Cardiac muscle cell (in vitro differentiated cells and primary cell): ENCODE measurements around the genes SIX3 and PRKCE.

DNA sequence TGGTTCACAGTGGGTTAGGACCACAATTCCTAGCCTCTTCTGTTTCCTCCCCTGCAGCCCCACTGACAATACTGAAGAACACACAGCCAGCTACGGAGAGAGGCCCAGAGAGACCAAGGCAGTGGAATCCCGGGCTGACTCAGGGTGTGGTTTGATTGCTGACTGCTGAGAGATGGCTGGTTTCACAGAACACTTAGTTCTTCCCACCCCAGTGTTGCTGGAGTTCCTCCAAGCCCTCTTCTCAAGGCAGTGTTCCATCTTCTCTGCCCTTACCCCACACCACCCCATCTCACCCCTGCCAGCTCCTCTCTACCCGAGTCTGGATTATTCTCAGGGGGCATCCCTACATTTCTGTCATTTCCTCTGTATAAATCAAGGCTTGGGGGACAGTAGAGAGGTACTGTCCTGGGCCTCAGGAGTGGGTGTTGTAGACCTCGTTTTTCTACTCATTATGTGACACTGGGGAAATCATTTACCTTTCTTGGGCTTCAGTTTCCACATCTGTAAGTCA lies 43.4 kb upstream of the ZFP36L2 start:
- RAMPAGE, long total RNA: no peak
- RRBS: no CpG with 5 or more reads among the region's 4 CpGs

- RAMPAGE, long total RNA: no peak
- RRBS: no CpG with 5 or more reads among the region's 4 CpGs
Measured at GRCh38 chr2:43869856-43870516, 31.2 kb downstream of the ABCG8 start.

GRCh38 chr2:43996101-43996738 lies 431 bp upstream of the LRPPRC start:
- RAMPAGE, long total RNA: no peak
- RRBS: no CpG with 5 or more reads among the region's 33 CpGs

DNA sequence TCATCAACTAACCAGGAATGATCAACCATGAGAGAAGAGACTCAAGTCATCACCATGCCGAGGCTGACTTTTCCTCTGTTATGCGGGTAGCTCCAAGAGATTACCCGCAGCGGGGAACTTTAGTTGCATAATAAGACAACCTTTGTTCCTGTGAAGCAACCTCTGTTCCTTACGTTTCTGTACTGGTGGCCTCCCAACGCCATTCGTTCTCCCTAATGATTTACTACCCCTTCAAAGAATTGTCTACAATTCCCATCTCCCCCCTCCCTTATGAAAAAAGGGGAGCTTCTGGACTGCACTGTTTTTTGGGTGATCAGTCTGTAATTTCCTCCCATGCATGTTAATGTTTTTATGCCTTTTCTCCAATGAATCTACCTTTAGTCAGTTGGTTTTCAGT lies 66.1 kb upstream of the LRPPRC start:
- RAMPAGE, long total RNA: no peak
- RRBS: no CpG with 5 or more reads among the region's 7 CpGs

DNA sequence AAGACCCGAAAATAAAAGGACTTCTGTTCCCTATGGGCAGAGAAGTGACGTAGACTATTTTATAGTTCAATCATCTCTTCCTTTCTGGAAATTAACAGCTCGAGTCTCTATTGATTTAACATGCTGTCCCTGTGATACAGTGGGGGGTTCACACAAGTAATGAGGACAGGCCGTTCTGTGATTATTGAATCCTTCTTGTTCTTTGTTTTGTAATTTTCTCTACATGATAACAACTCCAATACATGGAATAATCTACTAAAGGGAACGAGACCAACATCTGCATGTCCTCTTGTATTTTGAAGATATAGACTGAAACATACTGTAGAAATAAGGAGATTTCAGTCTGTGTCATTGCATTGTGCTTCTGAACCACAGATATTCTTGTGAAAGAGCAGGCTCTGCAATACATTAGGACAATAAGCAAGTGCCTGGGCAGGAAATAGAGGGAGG lies 65.8 kb upstream of the PPM1B start:
- RAMPAGE, long total RNA: no peak
- RRBS: no CpG with 5 or more reads among the region's 5 CpGs

DNA sequence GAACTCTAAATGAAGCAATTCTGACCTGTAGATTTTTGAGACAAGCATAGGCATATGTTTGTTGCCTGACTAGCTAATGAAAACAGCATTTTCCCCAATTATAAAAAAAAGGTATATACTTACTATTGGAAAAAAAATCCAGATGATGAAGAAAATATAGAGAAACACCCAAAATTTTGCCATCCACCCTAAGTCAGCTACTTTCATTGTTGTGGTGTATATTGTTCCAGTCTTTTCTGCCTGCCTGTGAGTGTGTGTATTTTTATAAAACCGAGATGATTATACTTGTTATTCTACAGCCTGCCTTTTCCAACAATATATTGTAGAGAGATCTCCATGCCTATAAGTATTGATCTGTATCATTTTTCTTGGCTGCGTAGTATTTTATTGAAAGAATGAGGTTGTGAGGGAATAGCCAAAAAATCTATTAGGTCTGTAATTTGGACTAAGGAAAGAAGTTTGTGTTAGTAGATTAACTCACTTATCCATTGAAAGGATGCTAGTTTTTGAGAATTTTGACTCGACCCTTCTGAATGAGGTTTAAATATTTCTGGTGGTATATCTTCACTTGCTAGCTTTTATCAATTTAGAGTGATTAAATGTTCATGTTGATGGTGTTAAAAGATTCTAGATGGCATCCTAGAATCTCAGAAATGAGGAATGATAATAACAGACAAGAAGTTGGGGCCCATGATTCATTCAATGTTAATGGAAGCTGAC lies 34.9 kb downstream of the PPM1B start:
- RAMPAGE, long total RNA: no peak
- RRBS: no CpG with 5 or more reads among the region's 3 CpGs

- RAMPAGE, long total RNA: no peak
- RRBS: no CpG with 5 or more reads among the region's 4 CpGs
Measured at GRCh38 chr2:44291625-44292011, 16.3 kb downstream of the SLC3A1 start.

- RAMPAGE, long total RNA: no peak
- RRBS: no CpG with 5 or more reads among the region's 13 CpGs
Measured at GRCh38 chr2:44354538-44355060, 6.7 kb downstream of the PREPL start.

DNA sequence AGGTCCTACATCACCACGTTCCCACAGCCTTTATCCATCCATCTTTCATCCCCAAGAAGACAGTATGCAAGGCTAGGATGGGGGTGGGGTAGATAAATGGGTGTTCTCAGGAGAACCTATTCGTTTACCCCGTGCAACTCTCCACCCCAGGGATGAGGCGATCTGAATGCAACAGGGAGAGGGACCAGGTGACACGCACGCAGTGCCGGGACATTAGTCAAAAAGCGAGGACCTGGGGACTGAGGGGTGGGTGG lies 297 bp downstream of the PREPL start:
- RAMPAGE, long total RNA: no peak
- RRBS: no CpG with 5 or more reads among the region's 8 CpGs

GRCh38 chr2:44443445-44443890 lies 81.7 kb downstream of the CAMKMT start:
- RAMPAGE, long total RNA: no peak
- RRBS: no CpG with 5 or more reads among the region's 2 CpGs

- RAMPAGE, long total RNA: no peak
- RRBS: no CpG with 5 or more reads among the region's 2 CpGs
Measured at GRCh38 chr2:44755689-44756126, 185.8 kb upstream of the SIX3 start.

DNA sequence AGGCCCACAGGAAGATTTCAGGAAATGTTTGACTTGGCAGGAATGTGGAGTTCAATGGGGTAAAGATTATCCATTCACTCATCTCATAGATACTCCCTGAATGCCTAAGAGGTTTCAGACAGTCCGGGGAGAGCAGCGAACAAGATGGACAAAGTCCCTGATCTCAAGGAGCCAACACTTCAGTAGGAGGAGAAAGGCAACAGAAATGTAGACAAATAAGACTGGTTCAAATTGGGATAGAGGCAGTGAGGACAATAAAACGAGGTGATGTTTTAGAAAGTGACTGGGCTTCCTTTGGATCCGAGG lies 155.0 kb upstream of the SIX3 start:
- RAMPAGE, long total RNA: no peak
- RRBS: no CpG with 5 or more reads among the region's 4 CpGs

GRCh38 chr2:44938630-44939703 lies 2.5 kb upstream of the SIX3 start:
- RAMPAGE, long total RNA: no peak
- RRBS: 3% methylated on average over 16 of the region's 73 CpGs

- RAMPAGE, long total RNA: no peak
- RRBS: 2% methylated on average over 4 of the region's 57 CpGs
Measured at GRCh38 chr2:44941678-44942444, at the start of gene SIX3. Gene SIX3, plus strand, starts transcription at chr2:44941702.

DNA sequence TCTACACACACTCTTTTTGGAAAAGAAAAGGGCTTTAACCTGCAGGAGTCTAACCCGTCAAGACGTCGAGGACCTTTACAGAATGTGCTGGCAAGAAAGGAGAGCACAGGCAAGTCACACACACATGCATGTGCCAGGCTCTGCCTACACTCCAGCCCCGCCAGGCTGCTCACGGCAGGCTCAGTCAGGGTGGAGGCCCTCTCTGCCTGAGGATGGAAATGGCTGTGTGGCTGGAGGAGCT lies 10.2 kb downstream of the SIX3 start:
- RAMPAGE, long total RNA: no peak
- RRBS: no CpG with 5 or more reads among the region's 5 CpGs

DNA sequence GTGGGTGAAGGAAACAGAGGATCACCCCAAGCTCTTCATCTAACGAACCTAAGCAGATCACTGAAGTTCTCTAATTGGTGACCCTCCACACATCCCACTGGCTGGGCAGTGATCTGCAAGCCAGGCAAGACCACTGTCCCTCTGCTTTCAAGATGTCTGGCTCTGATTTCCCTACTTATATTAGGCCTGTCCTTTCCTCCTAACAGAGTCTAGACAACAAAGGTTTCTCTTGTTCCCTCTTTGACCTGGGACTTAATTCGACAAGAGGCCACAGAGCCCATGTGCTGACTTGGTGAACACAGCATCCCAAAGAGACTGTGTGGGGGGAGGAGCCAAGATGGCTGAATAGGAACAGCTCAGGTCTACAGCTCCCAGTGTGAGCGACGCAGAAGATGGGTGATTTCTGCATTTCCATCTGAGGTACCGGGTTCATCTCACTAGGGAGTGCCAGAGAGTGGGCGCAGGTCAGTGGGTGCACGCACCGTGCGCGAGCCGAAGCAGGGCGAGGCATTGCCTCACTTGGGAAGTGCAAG lies 66.2 kb upstream of the SIX2 start:
- RAMPAGE, long total RNA: no peak
- RRBS: no CpG with 5 or more reads among the region's 12 CpGs

GRCh38 chr2:45236948-45237491 lies 227.8 kb upstream of the SIX2 start:
- RAMPAGE, long total RNA: no peak
- RRBS: no CpG with 5 or more reads among the region's 12 CpGs

GRCh38 chr2:45330748-45330990 lies 280.4 kb downstream of the SRBD1 start:
- RAMPAGE, long total RNA: no peak
- RRBS: no CpG with 5 or more reads among the region's 1 CpG

- RAMPAGE, long total RNA: no peak
- RRBS: 3% methylated on average over 18 of the region's 64 CpGs
Measured at GRCh38 chr2:45649823-45650760, 1.4 kb upstream of the PRKCE start.

GRCh38 chr2:45651409-45652474 lies at the start of gene PRKCE:
Gene PRKCE, plus strand, starts transcription at chr2:45651675.
- RAMPAGE, long total RNA: no peak
- RRBS: 3% methylated on average over 42 of the region's 100 CpGs